ENCODE measurements around a stretch of chr2.

GRCh38 chr2:128323790-128324083 lies 5.1 kb upstream of the HS6ST1 start:
- CAGE, long polyA plus RNA = no peak
- RRBS = no CpG with 5 or more reads among the region's 6 CpGs

GRCh38 chr2:128378998-128379706 lies 60.5 kb upstream of the HS6ST1 start:
- CAGE, long polyA plus RNA = no peak
- RRBS = 7% methylated on average over 2 of the region's 16 CpGs

DNA sequence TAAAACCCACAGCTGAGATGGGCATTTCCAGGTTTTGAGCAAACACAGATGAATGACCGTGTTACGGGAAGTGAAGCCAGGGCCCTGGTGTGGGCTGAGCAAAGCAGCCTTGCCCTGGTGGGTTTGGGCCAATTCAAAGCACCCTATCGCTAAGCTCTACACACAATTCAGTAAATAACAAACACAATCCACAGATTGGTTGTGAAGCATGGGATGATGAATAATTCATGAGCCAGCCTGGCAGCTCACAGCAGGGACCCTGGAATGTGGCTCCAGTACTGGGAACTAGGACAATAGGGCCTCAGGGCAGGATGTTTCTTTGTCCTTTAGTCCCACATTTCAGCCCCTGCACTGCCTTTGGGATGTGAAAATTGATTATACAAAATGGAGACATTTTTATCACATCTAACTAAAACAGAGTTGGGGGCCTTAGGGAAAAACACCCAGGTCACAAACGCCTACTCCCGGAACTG lies 320.1 kb upstream of the HS6ST1 start:
- CAGE, long polyA plus RNA = no peak
- RRBS = no CpG with 5 or more reads among the region's 5 CpGs

GRCh38 chr2:128654268-128654863 lies 335.7 kb upstream of the HS6ST1 start:
- CAGE, long polyA plus RNA = no peak
- RRBS = no CpG with 5 or more reads among the region's 6 CpGs

DNA sequence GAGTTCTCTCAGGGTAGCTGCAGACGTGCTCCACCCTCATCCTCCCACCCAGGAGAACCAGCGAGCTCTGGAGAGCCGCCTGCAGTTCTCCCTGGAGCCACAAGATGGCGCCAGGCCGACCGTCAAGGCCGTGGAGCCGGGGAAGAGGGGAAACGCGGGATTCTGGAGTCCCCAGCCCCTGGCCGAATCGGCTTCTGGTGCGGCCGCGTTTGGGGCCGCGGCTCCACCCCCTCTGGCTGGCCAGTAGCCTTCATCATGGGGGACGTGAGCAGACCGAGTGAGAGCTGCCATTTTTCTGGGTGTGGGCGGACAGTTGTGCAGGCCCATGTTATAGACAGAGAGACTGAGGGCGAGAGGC lies 418.0 kb upstream of the HS6ST1 start:
- CAGE, long polyA plus RNA = no peak
- RRBS = no CpG with 5 or more reads among the region's 21 CpGs

GRCh38 chr2:128988578-128989049 lies 669.9 kb upstream of the HS6ST1 start:
- CAGE, long polyA plus RNA = no peak
- RRBS = no CpG with 5 or more reads among the region's 7 CpGs

- CAGE, long polyA plus RNA = no peak
- RRBS = no CpG with 5 or more reads among the region's 14 CpGs
These were observed 292.7 kb upstream of the RAB6C start for GRCh38 chr2:129686849-129687122.

DNA sequence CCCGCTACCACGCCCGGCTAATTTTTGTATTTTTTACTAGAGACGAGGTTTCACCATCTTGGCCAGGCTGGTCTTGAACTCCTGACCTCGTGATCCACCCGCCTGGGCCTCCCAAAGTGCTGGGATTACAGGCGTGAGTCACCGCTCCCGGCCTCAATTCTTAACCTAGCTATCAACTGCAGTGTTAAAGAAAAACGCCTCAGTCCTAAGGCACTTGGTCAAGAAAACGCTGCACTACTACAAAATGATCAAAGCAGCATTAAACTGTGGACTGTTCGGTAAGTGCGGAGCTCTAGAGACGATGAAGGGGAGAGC lies 1.0 kb downstream of the SMPD4 start:
- CAGE, long polyA plus RNA = no peak
- RRBS = no CpG with 5 or more reads among the region's 14 CpGs

DNA sequence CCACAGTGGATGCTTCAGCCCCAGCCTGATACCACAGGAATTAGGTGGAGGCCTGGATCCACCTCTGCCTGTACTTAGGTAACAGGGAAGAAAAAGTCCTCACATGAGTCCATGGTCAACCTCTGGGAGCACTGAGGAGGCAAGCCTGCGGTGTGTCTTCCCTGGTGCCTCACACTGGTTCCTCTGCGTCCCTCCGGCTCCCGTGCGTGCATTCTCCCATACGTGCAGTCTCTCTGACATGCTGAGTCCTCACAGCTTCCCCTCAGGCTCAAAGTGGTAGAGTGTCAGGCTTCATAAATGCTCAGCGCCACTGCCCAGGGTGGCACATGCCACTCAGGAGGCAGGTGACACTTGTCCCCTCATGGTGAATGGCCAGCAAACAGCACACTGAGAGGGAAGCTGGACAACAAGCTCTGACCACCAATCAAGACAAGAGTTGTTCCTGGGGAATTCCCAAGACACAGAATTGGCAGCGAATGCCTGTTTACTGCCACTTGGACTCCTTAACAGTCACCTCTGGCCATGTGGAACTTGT lies 35.9 kb downstream of the AMER3 start:
- CAGE, long polyA plus RNA = no peak
- RRBS = no CpG with 5 or more reads among the region's 8 CpGs

DNA sequence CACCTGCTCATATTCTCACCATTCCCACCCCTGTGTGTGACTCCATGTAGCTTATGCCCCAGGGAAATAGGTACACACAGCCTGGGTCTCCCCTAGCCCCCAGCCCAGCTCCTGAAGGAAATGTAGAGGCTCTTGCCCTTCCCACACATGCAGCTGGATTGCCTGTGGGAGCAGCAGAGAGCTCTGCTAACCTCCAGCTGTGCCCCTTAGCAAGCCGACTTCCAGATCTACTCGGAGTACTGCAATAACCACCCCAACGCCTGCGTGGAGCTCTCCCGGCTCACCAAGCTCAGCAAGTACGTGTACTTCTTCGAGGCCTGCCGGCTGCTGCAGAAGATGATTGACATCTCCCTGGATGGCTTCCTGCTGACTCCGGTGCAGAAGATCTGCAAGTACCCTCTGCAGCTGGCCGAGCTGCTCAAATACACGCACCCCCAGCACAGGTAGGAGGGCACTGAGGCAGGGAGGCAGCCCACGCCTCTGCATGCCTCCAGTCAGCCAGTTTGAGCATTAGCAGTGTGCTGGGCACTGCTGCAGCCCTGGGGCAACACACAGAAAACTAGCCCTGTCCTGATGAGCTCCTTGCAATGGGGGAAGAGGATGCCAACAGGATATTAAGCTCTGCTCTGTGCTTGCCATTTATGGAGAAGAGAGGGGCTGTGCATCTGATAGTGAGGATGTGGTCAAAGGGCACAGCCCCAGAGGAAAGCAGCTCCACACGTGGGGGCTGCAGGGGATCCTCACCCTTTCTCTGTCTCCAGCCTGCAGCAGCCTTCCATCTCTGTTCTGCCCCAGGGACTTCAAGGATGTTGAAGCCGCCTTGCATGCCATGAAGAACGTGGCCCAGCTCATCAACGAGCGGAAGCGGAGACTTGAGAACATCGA lies 52.0 kb downstream of the FAM168B start:
- CAGE, long polyA plus RNA = no peak
- RRBS = 86% methylated on average over 3 of the region's 19 CpGs

DNA sequence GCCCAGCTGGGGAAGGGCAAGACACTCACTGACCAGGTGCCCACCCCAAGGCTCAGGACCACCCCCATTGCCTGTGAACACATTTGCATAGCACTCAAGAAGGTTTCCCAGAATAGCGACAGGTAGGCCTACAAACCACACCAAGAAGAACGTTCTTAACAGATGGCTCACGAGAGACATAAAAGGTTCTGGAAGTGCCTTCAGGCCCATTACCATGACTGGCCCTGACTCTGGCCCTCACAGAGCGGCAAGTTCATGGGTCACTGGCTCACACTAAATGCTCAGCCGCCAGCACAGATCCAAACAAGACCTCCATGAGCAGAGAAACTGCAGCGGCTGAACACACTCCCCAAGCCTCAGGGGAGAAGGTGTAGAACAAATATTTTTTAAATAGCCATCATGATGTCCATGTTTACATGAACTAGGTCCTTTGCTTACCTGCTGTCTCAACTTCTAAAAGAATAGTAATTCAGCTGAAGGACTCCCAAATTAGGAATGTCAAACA lies 43.9 kb downstream of the FAM168B start:
- CAGE, long polyA plus RNA = no peak
- RRBS = no CpG with 5 or more reads among the region's 6 CpGs

DNA sequence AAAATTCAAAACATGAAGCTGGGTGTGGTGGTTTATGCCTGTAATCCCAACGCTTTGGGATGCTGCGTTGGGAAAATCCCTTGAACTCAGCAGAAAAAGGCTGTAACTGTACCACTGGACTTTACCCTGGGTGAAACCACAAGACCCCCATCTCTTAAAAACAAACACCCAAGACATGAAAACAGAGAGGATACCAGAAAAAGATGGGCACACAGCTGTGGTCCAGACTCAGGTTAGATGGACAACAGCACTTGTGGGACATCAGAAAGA lies 25.4 kb downstream of the FAM168B start:
- CAGE, long polyA plus RNA = no peak
- RRBS = no CpG with 5 or more reads among the region's 2 CpGs

DNA sequence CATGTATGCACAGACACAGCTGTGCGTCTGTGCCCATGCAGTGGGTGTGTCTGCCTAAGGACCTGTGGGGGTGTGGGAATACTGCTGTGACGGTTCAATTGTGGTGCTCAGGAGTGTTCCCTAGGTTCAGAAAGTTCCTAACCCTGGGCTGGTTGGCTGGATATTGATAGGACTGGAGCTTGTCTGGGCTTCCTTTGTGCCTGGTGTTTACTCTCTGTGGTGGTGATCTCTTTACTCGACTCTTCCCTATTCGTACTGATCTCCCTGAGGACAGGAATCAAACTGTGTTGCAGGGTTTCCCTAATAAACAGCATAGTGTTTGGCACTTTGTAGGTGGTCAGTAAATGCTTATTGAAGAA lies 1.3 kb downstream of the PLEKHB2 start:
- CAGE, long polyA plus RNA = no peak
- RRBS = no CpG with 5 or more reads among the region's 4 CpGs

GRCh38 chr2:131518329-131519002 lies 9.2 kb upstream of the CCDC74A start:
- CAGE, long polyA plus RNA = no peak
- RRBS = no CpG with 5 or more reads among the region's 15 CpGs

DNA sequence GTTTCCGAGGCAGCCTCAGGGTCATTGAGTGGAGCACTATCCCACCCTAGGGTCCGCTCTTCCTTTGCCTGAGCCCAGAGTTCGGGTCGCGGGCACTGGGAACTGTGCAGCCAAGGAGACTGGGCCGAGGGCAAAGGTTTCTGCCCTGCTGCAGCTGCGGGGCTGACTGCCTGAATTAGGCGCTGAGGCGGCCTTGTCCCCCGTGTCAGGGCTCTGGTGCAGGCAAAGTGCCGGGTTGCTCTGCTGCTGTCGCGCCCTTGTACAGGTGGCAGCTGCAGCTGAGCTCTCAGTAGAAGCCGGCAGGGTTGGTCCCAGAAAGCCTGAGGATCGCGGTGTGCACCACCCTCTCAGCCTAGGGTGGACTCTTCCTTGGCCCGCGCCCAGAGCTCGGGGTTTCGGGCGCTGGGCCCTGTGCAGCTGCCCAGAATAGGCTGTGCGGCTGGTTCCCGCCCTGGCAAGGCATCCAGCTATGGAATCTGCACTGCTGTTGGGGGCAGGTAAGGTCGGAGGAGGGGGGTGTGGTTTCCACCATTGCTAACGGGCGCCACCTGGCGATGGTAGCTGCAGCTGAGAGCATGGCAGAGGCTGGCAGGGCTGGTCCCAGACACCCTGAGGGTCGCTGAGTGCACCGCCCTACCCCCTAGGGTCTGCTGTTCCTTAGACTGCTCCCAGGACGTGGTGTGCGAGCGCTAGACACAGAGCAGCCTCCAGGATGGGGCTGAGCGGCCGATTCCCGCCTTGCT lies 144.8 kb downstream of the CCDC74A start:
- CAGE, long polyA plus RNA = no peak
- RRBS = 28% methylated on average over 3 of the region's 35 CpGs

DNA sequence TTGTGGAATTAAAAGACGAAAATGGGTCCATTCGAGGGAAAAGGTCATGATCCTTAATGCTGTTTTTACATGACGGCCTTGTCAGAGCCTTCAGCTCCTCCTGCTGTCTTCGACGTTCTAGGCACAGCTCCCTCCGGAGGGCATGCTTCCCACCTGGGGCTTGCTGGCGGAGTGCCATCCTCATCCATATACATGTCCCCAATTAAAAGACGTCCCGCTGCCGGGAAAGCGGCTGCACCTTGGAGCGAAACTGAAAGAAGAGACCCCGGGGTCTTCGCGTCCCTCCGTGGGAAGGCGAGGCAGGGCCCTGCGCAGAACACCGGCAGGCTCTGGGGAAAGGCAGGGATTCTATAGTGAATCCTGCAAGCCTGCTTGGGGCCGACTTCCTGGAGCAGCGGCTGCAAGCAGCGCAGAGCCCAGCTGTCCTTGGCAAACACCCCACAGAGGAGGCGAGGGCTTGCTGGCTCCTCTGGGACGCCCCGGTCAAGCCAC lies 809 bp upstream of the GPR39 start:
- CAGE, long polyA plus RNA = no peak
- RRBS = 2% methylated on average over 14 of the region's 25 CpGs

- CAGE, long polyA plus RNA = no peak
- RRBS = no CpG with 5 or more reads among the region's 30 CpGs
These were observed 302.1 kb downstream of the NCKAP5 start for GRCh38 chr2:133266107-133266560.

GRCh38 chr2:133974378-133974615 lies 279.6 kb upstream of the MGAT5 start:
- CAGE, long polyA plus RNA = no peak

GRCh38 chr2:134119392-134120702 lies 134.0 kb upstream of the MGAT5 start:
- CAGE, long polyA plus RNA = no peak
- RRBS = 1% methylated on average over 35 of the region's 119 CpGs

- CAGE, long polyA plus RNA = no peak
- RRBS = no CpG with 5 or more reads among the region's 6 CpGs
These were observed 53.5 kb downstream of the MGAT5 start for GRCh38 chr2:134307260-134307794.